Natural killer cell (primary cell): ENCODE measurements around a stretch of chr14.

DNA sequence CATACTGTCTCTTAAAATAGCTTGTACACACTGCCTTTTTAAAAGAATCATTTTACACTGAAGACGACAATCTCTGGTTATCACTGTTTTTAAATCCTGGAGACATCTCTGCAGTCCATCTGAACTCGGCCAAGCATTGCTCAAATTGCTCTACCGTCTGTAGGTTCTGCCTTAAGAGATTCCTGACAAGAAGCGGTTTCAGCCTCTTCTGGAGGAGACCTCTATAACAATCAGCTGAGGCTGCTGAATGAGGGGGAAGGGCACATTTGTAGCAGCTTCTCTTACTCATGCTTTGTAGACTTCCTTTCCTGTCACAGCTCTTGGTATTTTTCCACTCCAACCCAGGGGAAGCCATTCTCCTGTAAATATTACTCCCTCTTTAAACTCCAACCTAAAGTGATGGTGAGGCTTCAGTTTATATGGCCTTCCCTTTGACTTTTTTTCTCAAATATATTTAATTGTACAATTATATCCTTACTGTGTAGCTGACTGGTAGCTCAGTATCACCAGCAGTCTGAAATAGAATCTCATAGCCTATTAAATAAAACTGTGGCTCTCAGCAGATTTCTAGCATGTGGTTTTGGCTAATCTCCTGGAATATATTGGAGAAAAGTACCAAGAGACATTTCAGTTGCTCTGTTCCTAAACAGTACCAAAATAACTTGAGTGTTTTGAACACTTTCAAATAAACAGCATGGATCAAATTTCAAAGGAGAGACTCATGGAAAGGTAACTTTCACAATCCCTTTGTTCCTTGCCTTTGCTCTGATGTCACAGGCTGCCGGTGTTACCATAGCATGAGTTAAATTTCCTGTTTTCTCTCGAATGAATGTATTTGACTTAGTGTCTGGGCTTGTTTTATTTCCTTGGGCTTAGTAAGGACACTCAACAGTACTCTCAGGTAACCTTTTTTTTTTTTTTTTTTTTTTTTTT lies 3.2 kb downstream of the ARG2 start:
- PRO-cap = no peak

GRCh38 chr14:67775678-67776394 lies 40.6 kb downstream of the ZFYVE26 start:
- PRO-cap = no peak

DNA sequence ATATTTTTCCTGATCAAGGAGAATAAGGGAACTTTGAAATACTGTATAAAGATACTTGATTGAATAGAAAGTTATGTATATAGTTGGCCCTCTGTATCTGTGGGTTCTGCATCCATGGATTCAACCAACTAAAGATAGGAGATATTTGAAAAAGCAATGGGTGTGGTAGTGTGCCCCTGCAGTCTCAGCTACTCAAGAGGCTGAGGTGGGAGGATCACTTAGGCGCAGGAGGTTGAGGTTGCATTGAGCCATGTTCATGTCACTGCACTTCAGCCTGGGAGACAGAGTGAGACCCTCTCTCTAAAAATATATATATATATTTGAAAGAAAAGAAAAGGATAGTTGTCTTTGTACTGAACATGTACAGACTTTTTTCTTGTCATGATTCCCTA lies 68.7 kb downstream of the RAD51B start:
- PRO-cap = no peak

DNA sequence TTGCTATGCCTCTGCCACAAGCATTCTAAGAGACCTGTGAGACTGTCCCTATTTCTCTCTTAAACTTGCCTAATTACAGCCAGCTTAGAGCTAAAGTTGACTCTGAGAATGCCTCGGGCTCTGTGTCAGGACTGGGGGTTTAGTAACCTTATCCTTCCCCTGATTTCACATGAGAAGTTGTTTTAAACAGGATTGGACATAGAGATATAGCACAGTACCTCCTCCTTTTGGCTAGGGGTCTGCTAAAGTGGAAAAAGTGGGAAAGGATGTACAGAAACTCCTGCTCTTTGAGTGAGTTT lies 121.9 kb downstream of the RAD51B start:
- PRO-cap = no peak

- PRO-cap = no peak
Observed at GRCh38 chr14:67955414-67955966, 135.9 kb downstream of the RAD51B start.

DNA sequence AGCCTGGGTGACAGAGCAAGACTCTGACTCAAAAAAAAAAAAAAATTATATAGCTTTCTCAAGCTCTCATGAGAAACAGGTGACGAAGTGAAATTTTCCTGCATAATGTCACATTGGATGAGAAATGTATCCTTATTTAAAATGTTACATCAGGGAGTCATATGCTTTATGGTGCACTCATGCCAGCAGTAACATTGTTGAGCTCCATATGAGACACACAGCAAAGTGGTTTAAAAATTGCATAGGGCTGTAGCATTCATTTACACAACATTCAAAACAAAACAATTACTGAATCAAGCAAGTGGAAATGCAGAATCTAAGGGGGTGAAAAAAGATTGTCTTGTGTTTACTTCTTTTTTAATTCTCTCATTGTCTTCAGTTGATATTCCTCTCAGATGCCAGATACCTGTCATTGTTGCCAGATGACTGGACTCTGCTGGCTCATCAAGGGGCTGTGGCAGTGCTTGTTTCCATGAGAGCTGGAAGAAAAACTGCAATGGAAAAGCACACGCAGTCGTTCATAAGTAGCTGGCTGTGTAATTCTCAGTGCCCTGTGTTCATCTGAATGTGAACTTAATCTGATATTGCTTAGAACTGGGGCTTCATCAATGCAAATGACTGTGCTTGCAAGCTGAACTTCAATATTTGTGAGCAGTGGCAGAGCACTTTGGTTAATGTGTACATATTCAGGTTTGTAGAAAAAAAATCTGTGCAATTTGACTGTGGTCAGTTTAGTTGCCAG lies 305.5 kb downstream of the RAD51B start:
- PRO-cap = no peak

DNA sequence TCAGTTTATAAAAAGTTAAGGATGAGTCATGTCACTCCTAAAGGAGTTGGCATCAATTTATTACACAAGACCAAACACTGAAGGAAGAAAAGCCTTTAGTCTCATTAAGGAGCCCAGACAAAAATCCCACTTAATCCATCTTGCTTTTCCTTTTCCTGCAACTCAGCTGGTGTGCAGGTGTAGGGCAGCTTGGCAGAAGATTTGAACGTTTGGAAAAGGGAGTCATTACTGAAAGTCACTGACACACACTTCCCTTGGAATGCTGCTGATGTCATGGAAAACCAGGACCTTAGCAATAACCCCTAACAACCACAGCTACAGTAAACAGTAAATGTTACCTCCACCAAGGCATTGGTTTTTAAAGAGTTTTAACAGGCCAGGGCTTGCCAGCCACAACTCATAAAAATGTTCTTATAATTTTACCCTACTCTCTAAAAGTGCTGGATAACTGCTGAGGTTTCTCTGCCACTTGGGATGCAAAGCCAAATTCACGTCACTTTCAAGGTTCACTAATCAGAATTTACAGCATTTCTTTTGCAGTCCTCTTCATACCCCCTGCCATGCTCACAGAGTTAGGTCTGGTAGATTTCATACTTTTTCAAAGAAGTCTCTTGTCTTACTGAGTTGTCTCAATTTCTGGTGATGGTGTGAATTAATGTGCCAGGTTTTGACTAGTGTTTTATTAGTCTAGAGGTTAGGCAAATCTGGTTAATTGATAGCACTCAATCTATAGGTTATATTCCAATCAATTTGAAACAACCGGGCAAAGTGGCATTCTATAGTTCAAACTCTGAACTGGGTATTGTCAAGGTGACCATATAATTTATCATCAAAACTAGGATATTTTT lies 320.8 kb downstream of the RAD51B start:
- PRO-cap = no peak

DNA sequence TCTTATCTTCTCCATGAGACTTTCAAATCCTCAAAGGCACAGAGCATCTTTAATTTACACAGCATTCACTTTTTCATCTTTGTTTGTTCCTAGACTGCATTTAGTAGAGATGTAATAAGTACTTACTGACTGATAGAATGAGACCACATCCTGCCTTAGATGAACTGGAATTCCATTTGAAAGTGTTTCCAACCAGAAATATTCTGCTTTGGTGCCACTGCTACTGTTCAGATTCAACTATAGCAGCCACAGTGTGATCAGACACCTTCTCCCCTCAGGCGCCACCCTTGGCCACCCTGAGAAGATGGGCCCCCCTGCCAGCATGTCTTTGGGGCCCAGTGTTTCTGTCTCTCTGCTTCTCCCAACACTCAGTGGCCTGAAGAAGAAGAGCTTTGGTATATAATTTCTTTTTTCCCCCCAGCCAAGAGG lies 449.1 kb downstream of the RAD51B start:
- PRO-cap = no peak

DNA sequence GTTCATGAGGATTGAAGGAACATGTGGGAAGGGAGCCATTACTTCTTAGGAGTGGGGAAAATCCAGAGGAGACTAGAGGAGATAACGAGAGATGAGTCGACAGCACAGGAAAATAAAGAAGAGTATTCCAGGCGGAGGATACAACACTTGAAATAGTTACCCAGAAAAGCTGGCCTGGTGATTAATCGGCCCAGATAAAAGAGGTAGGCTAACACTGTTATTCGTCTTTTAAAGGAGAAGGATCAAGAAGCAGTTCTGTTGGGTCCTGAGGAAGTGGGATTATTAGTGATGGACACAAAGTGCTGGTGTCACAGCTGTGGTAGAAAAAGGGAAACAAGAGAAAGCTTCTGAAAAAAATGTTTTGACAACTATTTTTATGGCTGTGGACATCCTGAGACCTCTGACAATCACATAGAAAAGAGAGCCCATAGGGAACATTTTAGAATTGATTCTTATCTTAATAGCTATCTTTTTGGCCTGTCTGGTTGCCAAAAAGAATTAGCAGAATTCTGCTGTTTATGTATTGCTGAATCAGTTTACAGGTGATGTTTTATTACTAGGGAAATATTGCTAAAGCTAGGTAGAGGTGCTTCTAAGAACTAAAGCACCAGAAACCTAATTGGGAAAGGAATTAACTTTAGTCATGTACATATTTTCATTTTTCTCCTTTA lies 425.2 kb downstream of the ZFP36L1 start:
- PRO-cap = no peak

- PRO-cap = no peak
Observed at GRCh38 chr14:68403781-68404733, 388.8 kb downstream of the ZFP36L1 start.

DNA sequence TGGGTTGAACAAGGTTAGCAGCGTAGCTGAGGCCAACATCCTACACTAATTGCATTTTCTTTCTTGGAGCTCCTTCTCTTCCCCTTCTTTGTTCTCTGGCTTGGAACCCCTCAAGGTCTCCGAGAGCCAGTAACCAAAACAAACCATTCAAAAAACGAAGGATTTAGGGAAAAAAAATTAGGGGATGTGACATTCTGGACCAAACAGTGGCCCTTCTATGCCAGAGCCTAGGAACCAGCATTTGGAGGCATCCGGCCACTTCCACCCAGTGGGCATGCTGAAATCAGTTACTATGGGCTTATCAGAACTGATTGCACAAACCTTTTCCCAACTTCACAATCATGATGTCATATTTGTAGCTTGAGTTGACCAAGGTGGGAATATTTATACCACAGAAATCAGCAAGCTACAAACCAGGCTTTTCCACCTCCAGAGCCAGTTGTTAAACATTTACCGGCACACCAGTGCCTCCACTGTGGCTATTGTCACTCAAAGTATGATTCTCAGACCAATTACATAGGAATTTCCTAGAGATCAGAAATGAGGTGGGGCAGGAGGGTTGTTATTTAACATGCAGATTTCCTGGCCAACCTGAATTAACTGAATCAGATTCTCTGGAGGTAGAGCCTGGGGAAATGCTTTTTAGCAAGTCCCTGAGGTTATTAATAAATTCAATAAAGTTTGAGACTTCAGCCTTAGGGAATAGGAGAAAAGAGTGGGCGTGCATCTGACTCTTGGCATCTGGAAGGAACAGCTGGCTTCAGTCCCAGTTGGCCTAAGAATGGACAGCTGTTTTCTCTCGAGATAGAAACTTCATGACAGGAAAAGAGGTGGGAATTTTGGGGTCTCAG lies 273.9 kb downstream of the ZFP36L1 start:
- PRO-cap = no peak

GRCh38 chr14:68520535-68521312 lies 272.1 kb downstream of the ZFP36L1 start:
- PRO-cap = no peak

GRCh38 chr14:68521958-68523070 lies 270.6 kb downstream of the ZFP36L1 start:
- PRO-cap = no peak

DNA sequence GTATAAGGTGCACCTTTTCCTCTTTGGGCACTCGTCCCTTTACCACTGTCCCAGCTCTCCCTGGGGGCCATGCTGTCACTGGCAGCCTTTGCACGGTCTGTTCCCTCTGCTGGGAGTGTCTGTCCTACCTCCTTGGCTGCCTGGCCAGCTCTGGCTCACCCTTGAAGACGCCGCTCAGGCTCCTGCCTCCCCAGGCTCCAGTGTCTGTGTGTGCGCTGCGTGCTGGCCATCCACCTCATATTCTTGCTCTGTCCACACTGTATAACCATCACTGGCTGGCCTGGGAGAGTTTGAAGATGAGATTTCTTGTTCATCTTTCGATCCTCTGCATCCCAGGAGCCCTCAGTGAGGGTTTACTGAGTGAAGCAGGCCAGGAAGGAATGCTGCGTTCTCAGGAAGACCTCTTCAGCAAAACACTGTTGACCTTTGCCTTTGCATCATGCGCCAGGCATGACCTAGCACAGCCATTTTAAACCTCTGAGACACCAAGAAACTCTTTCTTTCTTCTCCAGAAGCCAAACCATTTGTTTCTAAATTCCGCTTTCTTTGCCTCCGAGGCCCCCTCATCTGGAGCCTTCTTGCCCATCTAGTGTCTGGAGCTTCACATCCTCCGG lies 161.1 kb downstream of the ZFP36L1 start:
- PRO-cap = no peak

GRCh38 chr14:68682311-68682638 lies 110.6 kb downstream of the ZFP36L1 start:
- PRO-cap = no peak

DNA sequence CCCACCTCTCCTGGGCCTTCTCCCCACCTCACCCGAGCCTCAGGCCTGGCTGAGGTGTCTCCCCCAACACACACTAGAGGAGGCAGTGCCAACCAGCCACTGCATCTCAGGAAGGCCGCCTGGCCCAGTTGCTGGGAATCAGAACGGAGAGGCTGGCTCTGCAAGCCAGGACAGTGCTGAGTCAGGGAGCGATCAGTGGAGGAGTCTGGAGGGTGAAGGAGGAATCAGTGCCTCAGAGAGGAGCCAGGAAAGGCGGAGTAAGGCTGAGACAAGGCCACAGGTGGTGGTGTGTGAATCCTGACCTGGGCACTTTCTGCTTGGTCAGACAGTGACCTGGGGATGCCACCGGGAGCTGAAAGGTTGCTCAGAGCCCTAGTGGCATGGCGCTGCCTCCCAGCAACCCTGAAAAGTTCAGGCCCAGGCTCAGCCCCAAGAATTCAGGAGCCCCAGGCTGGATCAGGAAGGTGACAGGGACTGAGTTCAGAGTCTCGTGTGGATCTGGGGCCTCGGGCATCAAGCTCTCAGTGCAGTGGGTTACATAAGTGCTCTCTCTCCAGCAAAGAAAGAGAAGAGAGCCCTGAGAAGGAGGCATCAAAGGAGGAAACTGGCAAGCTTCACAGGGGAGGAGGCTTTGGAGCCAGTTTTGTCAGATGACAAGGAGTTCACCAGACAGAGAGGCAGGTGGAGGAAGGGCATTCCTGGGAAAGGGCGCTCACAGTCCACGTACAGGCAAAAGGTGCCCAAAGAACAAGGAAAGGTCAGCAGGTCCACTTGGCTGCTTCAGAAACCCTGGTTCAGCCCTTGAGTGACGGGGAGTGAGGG lies 87.9 kb downstream of the ZFP36L1 start:
- PRO-cap = no peak

- PRO-cap = no peak
Observed at GRCh38 chr14:68723292-68723648, 69.6 kb downstream of the ZFP36L1 start.

DNA sequence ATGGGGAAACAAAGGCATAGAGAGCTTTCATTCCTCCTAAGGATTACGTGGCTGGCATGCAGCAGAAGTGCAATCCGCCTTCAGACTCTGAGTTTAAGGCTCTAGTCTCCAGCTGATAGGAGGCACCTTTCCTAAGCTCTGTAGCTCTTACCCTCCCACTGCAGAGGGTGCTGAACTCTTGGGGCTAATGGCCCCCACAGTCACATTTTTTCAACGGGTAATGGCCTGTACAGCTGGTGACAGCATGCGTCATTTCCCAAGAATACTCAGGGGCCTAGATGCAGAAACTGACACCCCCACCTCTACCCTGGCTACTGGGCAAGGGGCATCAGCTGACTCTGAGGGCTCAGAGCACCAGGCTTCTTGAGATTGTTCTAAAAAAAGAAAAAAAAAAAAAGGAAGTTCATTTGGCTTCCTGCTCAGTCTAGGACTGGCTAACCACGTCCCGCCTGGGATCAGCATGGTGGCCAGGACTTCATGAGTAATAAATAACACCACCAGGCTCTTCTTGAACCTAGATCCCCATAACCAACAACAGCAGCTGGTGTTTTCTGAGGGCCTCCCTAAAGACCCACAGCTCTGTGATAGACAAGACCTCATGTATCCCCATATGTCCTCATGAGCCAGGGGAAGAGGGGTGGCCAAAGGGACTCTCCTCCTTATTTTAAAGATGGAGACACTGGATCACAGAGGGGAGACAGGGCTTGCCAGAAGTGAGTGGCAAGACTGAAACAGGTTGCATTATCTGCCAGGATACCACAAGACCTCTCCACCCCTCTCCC lies 35.2 kb downstream of the ZFP36L1 start:
- PRO-cap = no peak

GRCh38 chr14:68771648-68772269 lies 21.1 kb downstream of the ZFP36L1 start:
- PRO-cap = no peak

GRCh38 chr14:68784293-68784953 lies 8.4 kb downstream of the ZFP36L1 start:
- PRO-cap = no peak